ENCODE measurements around the genes DENR and GTF2H3.

DNA sequence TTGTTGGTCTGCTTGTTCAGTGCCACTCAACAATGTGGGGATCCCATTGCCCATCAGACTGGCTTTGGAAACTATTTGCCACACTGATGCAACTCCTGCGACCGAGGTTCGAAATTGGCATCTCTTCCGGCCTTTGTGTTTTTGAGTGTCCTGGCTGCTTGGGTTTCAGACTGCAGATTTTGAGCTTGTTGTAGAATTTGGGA, 1.5 kb downstream of the HCAR1 start:
- PRO-cap = no peak

DNA sequence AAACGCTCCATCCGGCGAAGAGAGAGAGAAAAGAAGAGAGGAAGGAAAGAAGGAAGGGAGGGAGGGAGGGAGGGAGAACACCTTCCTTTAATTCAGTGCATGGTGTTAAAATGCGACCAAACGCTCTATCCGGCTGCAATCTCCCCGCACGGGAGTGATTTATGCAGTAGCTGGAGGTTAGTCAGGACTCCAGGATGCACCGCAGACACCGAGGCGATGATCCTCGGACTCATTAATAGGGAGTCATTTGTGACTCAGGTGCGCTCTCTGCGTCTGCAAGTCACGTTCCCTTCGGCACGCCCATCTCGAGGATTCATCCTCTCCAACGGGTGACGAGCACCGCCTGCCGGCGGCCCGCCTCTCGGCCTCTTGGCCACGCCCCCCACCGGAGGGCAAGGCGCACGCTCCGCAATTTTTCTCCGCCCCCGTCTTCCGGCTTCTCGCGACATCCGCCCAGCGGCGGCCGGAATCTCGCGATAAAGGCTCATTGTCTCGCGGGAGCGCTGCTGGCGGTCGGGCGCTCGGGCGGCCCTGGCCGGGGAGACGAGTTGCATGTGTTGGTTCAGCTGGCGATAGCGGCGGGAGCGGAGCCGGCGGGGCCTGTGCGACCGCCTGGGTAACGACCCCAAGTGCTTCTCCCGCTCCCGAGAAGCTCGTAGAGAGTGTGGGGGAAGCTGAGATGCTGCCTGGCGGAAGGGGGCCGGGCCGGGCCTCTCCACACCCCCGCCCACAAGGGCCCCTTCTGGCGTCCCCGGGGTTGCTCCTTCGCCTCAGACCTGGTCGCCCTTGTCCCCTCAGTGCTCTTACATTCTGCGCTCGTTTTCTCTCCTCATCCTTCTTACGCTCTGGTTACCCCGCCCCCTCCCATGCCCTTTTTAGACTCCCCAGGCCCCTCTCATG, at the start of gene DENR:
TSS of gene DENR (plus strand) at position 490 of the 900 bp plus-strand sequence.
- PRO-cap = bidirectional peak, plus-strand start at position 490 of the sequence, minus-strand start at position 237 of the sequence

GRCh38 chr12:122872890-122873757, 22.8 kb downstream of the VPS37B start:
- PRO-cap = no peak

- PRO-cap = no peak
Measured at GRCh38 chr12:122916502-122917177, 20.7 kb upstream of the VPS37B start.

- PRO-cap = no peak
Measured at GRCh38 chr12:122979838-122980121, 701 bp upstream of the ARL6IP4 start.

DNA sequence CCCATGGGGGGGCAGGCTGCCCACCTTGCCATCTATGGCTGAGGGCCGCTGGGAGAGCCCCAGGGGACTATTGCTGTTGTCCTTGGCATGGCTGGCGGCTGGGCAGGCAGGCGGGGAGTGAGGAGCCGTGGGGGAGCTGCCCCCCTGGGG, 3.4 kb downstream of the ARL6IP4 start:
- PRO-cap = no peak

DNA sequence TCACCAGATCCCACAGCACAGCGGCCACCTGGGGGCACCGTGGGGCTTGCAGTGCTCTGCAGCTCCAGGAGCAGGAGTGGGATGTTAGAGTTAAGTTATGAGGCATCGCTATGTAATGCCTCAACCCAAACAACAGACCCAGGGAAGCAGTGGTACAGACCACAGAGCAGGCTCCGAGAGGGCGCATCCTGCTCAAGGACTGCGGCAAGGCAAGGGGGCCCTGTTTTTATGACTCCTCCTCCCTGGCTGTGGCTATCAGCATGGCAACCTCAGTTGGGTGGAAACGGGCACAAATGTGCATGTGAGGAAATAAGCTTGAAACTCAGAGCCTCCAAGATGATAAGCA, 63.1 kb downstream of the ARL6IP4 start:
- PRO-cap = no peak

DNA sequence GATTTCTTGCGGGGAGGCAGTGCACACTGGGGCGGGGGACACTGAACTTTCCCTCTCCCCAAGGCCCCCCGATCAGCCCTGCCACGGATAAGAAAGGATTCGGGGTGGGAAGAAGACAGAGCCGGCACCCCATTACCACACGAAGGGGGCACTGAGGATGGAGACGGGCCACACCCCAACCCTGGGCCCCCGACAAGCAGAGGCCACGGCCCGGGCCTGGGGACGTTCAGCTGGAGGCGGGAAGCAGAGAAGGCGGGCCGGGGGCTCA, 866 bp downstream of the PITPNM2 start:
- PRO-cap = no peak

GRCh38 chr12:123221235-123221908, 11.6 kb downstream of the MPHOSPH9 start:
- PRO-cap = no peak

DNA sequence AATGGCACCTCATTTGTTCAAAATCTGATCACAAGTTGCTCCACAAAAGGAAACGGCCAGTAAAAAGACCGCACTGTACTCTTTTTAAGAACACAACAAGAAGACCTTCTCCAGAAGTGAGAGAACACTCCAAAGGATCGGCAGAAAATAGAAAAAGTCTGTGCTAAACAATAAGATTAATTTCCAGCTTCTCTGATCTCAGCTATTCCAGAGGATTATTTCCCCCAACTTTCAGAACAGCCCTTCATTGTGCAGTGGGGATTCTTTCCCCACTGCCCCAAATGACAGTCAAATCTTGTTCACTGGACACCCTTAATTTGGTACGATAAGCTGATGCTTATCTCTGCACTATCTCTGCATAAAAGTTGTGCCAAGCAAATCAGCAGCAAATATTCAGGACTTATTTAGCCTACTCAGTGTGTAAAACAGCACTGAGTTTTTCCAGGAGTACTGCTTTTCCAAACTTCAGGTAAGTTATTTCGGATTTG, 5.2 kb downstream of the MPHOSPH9 start:
- PRO-cap = no peak

DNA sequence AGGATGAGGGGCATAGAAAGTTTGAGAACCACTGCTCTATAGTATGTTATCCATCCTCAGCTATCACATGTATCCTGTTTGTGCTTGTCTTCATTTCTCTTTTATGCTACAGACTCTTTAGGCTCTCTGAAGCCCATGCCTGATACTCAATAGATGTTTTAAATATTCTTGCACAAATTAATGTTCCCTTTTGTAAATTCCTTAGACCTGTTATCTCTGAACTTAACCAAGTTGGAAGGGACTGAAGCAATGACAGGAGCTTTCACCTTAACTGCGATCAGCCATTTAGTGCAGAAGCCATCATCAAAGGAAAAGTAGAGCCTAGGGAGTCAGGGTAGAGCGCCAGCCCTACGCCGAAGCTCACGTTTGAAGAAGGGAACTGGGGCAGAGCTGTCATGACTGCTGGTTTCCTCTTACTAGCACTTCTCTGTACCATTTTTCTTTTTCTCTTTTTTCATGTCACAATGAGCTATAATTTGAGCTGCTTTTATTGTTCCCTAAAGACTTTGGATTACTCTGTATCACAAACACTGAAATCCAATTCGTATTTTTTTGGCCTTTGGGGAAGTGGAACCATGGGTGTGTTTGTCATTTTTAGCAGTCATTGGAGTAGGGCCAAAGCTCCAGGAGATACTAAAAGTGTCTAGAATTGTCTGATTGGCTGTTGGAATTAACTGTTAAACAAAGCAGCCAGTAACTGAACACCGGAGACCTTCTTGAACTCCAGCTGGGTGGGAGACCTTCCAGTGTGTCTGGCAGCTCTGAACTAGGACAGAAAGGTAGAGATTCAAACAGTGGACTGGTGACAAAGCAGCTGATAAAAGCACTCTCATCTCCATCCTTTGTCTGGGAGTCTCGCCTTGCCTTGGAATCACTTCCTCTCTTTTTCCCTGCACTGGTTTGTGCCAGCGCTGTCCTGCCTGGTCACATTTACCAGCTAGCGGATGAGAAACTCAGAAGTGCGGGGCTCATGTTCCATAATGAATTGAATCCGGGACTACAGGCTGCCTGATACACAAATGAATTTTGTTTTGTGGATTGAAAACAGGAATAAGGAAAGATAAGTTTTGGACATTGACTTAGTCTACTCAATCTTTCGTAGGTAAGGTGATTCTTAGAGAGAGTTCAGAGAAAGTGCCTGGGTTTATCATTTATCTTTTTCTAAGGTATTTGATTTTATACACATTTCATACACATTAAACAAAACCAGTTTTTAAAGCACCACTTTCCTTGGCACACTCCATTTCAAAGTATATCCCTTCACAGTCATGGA, 9.1 kb downstream of the MTRFR start:
- PRO-cap = no peak

GRCh38 chr12:123253417-123254153, 18.1 kb downstream of the CDK2AP1 start:
- PRO-cap = no peak

GRCh38 chr12:123268732-123269915, 2.5 kb downstream of the CDK2AP1 start:
- PRO-cap = no peak

- PRO-cap = no peak
Measured at GRCh38 chr12:123270992-123271436, 642 bp downstream of the CDK2AP1 start.

DNA sequence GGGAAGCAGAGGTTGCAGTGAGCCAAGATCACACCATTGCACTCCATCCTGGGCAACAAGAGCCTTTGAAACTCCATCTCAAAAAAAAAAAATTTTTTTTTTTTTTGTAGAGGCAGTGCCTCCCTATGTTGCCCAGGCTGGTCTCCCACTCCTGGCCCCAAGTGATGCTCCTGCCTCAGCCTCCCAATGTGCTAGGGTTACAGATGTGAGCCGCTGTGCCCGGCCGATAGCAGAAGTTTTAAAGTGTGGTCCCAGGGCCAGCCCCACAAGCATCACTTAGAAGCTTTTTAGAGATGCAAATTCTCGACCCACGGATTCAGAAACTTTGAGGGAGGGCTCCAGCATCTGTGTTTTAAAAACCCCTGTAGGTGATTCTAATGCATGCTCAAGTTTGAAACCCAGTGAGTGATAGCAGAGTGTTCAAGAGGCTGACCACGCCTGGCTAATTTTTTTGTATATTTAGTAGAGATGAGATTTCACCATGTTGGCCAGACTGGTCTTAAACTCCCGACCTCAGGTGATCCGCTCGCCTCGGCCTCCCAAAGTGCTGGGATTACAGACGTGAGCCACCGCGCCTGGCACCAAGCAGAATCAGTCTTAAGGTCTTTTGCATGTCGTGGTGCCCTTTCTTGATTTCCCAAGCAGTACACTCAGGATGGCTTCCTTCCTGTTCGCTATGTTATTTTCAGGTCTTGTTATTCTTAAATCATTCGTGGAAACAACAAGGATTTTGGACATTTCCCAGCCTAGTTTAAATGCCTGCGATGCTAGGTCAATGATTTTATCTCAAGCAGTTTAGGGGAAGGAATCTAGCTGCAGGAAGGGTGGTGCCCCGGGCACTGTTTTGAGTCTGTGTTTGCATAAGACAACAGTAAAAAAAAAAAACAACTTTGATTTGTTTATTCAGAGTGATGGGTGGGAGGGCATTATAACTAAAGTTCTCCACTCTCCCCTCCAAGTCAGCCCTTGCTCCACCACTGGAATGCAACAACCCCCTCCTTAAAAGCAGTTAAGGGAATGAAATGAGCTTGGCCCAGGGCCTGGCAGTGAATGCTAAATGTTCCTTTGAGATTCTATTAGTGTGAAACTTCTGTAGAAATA, 9.1 kb upstream of the RILPL2 start:
- PRO-cap = no peak

DNA sequence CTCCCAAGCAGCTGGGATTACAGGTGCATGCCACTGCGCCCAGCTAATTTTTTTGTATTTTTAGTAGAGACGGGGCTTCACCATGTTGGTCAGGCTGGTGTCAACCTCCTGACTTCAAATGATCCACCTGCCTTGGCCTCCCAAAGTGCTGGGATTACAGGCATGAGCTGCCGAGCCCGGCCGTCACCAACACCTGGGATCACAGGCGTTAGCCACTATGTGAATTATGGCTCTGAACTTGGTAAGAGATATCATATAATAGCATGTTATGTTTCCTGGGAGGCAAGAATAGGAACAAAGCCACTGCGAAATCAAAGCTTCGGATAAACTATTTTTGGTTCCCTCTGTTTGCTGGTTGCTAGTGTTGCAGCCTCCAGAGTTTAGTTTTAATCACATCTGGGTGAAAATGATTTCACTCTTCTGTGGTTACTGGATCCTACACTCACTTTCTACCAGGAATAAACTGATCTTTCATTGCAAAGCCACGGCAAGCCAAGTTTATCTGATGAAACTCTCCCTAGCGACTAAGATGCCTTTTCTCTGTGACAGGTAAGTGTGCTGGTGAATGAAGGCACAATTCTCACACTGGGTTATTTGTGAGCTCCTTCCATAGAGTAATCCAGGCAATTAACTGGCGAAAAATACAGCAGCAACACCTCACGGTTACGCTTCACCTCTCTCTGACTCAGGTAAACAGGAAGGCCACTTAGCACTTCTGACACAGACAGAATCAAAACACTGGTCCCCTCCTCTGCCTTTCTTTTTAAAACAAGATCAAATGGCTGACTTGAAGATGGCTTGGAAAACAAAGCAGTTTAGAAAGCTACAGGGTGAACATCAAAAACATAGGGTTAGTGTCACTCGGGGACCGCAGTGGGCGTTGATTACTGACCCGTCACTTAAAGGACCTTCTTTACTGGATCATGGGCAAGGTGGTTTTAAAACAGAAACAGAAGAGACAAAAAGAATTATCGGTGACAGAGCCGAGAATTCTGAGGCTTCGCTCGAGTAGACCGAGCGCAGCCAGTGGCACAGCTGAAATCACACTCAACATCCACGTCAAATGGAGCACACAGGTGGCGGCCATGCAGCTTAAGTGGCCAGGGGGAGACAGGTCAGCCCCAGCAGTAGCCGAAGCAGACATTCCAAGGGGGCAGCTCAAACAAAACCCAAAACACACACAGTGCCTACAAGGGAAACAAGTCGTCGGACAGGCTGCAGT, 16.9 kb downstream of the SNRNP35 start:
- PRO-cap = no peak

- PRO-cap = no peak
Measured at GRCh38 chr12:123479960-123480273, 22.0 kb downstream of the SNRNP35 start.

GRCh38 chr12:123633503-123634374, at the start of gene GTF2H3:
GTF2H3 (plus strand) TSS chr12:123633829.
- PRO-cap = bidirectional peak, plus-strand start at chr12:123633829, minus-strand start at chr12:123633675

DNA sequence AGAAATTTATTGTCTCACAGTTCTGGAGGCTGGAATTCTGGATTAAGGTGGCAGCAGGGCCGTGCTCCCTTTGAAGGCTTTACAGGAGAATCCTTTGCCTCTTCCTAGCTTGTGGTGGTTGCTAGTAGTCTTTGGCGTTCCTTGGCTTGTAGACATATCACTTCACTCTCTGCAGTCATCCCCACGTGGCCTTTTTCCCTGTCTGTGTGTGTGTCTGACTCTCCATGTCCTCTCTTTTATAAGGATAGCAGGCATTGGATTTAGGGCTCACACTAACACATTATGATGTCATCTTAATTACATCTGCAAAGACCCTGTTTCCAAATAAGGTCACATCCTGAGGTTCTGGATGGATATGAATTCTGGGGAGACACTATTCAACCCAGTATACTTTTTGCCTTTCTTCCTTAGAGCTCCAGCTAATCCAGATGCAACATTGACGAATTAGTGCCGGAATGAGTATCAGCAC, 24.4 kb downstream of the ZNF664 start:
- PRO-cap = no peak

- PRO-cap = no peak
Measured at GRCh38 chr12:124094094-124094767, 121.2 kb downstream of the ZNF664 start.

All from ascending aorta (tissue), 1 donor.